ENCODE measurements around a stretch of chr2.

DNA sequence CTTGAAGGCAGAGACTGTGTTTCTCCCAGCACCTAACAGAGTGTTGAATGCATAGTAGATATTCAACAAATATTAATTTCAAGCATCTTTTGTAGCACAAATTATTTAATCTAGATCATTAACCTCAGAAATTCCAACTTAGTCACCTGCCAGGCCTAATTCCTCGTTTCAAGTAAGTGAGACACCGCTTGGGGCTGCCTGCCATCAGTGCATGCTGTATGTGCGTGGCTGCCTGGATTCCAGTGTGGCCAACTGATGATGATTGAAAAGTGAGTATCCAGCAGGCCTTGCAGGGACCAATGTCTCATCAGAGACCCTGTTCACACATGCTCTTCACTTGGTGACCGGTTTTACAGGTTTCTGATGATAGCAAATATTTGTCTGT lies 13.6 kb upstream of the YWHAQ start:
- RRBS: no CpG with 5 or more reads among the region's 4 CpGs

DNA sequence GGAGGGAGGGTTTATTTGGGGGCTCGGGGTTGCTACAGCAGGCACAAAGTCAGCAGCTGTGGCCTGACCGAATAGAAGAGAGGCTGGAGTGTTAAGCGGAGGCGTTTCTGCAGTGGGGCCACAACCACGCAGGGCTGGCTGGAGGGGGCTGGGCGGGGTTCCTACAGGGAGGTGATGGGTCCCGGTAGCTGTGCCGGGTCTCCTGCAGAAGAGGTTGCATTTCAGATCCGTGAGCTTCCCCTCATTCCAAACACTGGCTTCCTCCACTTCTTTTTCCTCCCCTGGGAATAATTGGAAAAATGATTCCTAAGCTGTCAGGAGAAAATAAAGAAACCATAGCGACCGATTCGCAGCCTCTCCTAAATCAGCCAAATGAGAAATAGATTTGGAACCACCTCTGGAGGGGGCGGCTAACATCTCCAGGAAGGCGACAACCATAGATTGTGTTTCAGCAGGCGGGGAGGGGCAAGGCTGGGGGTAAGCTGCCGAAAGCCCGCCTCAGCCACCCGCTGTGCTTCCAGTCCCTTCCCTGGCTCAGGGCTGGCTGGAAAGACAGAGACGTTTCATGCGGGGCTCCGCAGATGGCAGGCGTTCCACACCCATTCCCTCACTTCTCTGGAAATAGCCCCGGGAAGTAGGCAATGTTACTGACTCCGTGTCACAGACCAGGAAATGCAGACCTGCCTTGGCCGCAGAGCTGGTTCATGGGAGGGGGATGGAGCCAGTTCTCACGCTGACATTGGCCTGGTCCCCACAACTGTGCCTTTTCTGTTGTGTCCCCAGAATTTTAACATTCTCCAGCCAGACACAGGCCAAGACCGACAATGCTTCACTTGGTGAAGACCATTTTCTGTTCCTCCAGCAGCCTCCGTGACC lies 85.5 kb upstream of the TAF1B start:
- RRBS: no CpG with 5 or more reads among the region's 28 CpGs

DNA sequence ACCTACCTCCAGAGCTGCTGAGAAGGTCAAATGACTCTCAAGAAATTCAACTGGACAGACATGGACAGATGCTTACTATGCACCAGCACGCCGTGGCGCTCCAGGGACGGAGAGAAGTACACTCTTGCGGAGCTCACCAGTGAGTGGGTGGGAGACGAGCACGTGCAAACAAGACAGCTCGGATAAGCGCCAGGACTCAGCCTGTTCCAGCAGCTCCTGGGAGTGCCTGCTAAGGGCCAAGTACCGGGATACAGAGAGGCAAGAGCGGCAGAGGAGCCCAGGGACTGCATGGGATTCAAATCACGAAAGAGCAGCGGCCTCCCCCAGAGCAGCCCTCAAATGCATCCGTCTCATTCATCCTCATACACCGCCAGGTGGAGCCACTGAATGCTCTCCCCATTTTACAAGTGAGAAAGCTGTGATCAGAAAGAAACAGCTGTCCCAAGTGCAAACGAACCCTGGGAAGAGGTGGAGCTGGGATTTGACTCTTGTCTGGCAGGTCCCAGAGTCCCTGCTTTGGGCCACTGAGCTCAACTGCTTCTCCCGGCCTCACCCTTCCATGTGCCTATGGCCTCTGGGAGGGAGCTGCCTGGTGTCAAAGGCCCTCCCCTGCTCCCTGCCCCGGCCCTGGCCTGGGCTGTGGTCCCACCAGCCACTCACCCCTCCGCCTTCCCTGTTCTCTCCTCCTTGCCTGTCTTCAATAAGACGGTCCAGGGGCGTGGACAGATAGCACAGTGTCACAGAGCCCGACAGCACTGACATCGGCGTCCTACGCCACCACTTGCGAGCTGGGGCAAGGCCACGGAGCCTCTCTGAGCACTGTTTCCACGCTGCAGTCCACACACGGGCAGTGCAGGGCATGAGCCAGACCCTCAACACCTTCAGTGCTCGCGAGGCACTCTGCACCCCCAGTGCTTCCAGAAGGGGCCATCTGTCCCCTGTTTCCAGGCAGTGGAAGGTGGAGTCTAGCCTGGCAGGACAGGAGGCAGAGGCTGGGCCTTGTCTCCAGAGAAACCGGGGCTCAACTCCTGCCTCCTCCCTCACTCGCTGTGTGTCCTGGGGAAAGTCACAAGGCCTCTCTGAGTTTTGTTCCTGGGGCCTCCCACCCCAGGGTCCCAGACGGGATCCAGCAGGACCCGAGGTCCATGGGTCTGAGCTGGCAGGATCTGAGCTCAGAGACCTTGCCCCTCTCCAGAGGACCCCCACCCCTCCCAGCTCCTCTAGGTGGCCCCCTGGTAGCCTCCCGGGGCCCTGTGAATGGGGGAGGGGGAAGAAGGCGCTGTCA lies 72.6 kb upstream of the TAF1B start:
- RRBS: 56% methylated on average over 2 of the region's 37 CpGs

- RRBS: no CpG with 5 or more reads among the region's 14 CpGs
Measured at GRCh38 chr2:9803023-9803625, 40.1 kb upstream of the TAF1B start.

GRCh38 chr2:9867892-9868607 lies 24.8 kb downstream of the TAF1B start:
- RRBS: no CpG with 5 or more reads among the region's 12 CpGs

- RRBS: 2% methylated on average over 30 of the region's 34 CpGs
Measured at GRCh38 chr2:9951876-9952120, 305 bp downstream of the GRHL1 start.

- RRBS: no CpG with 5 or more reads among the region's 7 CpGs
Measured at GRCh38 chr2:9997992-9998402, 45.4 kb upstream of the KLF11 start.

- RRBS: no CpG with 5 or more reads among the region's 4 CpGs
Measured at GRCh38 chr2:10005862-10006117, 37.6 kb upstream of the KLF11 start.

GRCh38 chr2:10009807-10010737 lies 33.3 kb upstream of the KLF11 start:
- RRBS: 37% methylated on average over 3 of the region's 32 CpGs

- RRBS: 1% methylated on average over 25 of the region's 73 CpGs
Measured at GRCh38 chr2:10119862-10121082, 2.3 kb upstream of the RRM2 start.

GRCh38 chr2:10126074-10127425 lies 4.0 kb downstream of the RRM2 start:
- RRBS: no CpG with 5 or more reads among the region's 15 CpGs

- RRBS: 93% methylated on average over 5 of the region's 15 CpGs
Measured at GRCh38 chr2:10283055-10283807, 19.5 kb upstream of the HPCAL1 start.

DNA sequence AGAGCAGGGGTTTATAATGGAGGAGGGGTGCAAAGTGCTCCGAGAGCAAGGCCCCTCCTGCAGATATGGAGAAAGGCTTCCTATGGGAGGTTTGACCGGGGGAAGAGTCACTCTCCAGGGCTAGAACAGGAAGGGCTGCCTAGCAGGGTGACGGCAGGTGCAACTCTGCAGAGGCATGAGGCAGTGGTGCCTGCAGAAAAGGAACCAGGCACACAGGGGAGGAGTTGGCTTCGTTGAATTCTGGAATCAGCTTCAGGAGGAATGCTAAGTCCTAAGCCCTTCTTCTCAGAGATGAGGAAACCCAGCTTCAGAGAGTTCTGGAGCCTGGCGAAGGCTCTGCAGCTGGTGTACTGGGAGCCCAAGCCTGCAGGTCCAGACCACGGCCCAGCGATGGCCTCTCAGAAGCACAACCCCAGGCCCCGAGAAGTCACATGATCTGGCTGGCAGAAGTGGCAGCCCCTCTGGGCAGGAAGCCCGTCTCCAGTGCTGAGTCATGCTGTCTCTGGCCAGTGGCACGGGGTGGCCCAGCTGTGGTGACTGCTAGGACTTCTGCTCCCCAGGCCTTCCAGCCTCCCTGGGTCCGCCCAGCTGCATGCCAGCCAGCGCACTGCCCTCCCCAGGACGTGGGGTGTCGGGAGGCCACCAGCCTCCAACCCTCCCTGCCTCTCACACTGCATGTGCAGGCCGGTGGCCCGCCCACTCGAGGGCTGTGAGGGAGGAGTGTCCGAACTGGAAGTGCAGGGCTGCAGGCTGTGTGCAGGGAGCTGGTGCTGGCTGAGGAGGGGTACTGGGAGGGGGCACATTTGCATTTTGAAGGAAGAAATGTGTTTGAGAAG lies 17.3 kb upstream of the HPCAL1 start:
- RRBS: no CpG with 5 or more reads among the region's 18 CpGs

GRCh38 chr2:10333099-10333527 lies 30.4 kb downstream of the HPCAL1 start:
- RRBS: no CpG with 5 or more reads among the region's 7 CpGs

- RRBS: no CpG with 5 or more reads among the region's 9 CpGs
Measured at GRCh38 chr2:10389253-10390129, 58.6 kb downstream of the ODC1 start.

DNA sequence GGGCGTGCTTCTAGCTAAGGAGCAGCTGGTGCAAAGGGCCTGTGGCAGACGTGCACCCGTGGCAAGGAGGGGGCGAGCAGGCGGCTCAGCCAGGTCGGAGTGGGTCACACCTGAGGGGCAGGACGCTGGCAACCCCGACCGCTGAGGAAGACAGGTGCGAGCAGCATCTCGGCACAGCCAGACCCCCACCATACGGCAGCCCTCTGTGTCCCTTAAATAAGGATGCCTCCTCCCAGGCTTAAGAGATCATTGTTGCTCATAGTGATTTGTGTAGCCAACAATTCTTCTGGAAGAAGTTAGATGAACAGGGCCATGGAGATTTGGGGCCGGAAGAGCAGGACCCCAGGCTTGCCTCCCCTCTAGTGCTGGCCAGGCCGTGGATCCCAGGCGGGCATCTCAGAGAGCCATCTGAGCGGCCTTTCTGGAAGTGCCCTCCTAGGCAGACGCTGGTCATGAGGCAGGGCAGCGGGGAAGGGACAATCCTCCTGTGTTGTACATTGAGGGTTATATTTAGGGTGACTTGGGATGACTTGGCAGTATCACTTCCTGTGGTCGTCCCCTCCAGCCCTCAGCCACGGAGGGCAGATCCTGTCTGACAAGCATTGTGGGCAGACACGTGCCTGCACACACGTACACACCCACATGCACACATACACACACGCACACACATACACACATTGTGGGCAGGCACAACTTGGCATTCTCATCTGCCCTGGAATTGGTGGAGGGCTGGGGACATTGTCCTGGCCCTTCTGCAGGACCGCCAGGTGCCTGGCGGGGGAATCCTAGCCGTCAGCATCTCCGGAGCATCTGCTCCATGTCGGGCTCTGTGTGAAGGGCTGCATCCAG lies 47.8 kb downstream of the ODC1 start:
- RRBS: 94% methylated on average over 2 of the region's 28 CpGs

GRCh38 chr2:10432186-10433061 lies 15.7 kb downstream of the ODC1 start:
- RRBS: 17% methylated on average over 4 of the region's 49 CpGs

DNA sequence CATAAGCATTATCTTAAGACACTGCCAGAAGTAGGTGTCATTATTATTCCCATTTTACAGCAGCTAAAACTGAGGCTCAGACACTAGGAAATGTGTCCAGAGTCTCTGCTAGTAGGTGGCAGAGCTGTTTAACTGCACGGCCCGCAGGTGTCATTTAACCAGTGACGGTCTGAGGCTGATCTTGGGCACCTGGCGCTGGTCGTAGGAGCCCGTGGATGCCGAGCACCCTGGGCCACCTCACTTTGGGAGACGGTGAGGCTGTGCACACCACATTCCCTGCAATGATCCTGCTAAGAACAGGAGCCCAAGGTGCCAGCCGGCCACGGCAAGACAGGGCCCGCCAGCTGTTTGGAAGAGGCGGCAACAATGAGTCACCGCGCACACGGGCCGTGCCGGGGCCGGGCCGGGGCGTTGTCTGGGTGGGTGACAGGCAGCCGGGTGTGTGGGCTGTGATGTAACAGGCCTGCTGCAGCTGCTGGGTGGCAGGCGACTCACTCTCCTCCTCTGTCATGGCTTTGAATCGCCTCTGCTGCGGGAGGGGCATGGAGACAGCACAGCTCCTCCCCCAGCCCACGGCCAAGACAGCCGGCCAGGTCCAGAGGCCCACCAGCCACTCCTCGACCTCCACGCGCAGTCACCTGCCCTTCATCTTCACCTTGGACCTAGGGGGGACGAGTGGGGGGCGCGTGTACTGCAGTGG lies 49.7 kb upstream of the ODC1 start:
- RRBS: 14% methylated on average over 8 of the region's 32 CpGs

DNA sequence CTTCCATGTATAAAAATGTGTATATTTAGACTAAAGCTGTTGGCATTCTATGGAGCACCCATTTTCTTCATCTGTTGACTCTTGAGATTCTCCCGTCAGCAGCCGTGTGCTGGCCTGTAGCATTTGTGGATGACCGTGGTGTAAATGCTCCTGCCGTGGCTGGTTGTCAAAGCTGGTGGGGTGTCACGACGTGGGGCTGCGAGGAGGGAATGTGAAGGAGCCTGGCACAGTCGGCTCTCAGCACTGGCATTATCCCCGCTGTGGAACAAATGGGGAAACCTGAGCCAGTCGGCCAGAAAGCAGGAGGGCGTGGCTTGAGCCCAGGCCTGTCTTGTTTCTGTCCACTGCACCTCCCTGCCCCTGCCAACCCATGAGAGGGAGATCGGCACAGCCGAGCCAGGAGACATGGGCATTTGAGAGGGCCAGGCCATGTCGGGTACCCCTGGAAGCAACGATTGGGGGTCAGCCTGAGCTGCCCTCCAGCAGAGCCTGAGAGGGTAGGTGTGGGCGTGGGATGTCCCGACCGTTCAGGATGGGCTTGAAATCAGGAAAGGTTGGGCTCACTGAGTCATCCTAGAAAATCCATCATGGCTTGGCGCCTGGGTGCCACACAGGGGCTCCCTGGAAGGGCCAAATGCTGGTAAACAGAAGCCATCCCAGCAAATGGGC lies 44.5 kb downstream of the PDIA6 start:
- RRBS: no CpG with 5 or more reads among the region's 19 CpGs

DNA sequence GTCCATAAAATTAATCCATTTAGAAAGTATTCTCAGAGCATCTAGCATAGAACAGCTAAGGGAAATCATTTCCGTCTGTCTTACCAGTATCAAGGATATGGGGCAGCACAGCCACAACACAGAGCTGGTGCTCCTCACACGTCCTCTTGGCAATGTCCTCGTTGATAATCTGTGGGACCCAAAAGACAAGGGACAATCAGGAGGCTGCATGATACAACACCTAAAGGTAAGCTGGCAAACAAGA lies 23.9 kb downstream of the PDIA6 start:
- RRBS: no CpG with 5 or more reads among the region's 3 CpGs